Epithelial cell of prostate (primary cell): ENCODE measurements around a stretch of chr1.

DNA sequence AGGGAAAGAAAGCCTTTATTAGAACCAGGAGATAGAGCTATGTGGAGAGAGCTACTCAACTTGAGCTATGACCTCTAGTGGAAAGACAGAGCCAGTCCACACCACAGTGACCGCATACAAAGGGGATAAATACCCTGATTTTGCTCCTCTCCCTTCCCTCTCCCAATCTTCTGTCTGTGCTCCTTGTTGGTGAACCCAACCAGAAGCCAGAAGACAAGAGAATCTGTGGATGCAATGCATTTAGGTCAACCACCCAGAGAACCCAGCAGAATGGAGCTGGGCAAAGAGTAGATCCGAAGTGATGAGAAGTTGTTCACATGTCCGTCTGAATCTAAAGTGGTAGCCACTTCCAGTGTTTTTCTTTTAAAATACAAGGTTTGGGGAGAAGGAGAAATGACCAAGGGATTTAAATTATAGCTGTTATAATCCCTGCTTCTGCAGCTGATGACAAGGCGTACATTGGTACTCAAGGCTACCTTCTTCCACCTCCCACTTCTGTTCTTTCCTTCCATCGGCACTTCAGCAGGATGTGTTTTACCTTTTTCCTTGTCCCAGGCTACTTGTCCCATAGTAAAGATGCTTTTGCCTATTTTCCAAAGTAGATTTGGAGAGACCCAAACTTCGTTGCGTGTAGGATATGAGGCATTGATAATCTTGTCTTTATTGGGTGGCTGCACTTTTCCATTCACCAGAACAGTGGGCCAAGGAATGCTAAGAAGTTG, 54.7 kb upstream of the JAK1 start:
- RRBS = no CpG with 5 or more reads among the region's 7 CpGs

- RRBS = no CpG with 5 or more reads among the region's 2 CpGs
These were observed 90.3 kb upstream of the AK4 start for GRCh38 chr1:65057708-65058098.

GRCh38 chr1:65064118-65065545, 83.4 kb upstream of the AK4 start:
- RRBS = no CpG with 5 or more reads among the region's 9 CpGs

DNA sequence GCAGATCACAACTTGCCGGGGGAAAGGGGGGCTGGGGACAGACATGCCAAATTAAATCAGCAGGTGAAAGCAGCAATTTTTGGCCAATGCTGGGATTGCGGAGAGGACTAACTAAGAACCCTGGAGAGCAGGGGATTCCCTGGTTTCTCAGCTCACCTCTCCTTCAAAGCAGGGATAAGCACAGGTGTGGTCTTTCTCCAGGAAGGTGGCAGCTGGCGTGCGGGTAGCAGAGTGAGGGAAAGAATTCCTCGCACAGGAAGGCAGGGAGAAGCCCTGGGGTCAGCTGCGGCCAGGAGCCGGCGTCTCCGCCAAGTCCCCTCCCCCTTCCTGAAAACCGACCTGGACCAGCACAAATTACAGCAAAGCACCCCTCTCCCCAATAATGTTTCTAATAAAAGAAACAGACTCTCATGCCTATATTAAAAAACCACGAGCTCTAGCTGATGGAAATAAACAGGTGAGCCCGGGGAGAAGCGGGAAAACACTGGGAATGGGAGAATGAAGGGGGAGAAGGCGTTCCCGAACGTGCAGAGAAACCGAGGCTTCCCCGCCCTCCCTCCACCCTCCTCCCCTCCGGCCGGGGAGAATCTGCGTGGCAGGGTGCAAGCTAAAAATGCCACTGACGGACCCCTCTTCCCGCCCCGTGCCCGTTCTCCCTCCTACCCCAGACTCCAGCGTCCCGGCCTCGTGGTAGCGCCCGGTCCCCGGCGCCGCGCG, 81.9 kb upstream of the AK4 start:
- RRBS = 1% methylated on average over 5 of the region's 35 CpGs

DNA sequence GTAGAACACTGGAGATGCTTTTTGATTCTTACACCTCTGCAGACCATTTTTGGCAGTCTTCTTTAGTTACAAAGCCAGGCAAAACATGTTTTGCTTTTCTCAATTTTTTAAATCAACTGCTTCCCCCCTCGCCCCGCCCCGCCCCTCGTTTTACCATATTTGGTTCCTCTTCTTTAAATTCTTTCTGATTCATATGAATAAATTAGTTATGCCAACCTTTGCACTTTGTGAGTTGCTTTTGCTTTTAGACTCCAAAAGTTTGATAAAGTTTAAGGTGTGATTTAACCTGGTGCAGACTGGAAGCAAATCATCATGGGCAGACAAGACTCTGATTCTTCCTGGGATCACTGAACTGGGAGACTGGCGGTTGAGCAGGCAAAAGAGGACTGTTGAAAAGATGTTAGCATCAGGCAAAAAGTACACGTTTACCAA, 78.7 kb upstream of the AK4 start:
- RRBS = no CpG with 5 or more reads among the region's 6 CpGs

DNA sequence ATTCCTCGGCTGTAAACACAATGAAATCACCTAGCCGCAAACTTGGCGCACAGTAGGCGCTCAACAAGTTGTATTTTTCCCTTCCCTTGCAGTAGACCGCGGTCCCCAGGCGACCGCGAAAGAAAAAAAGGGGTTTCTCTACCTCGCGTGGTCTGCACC, 862 bp upstream of the AK4 start:
- RRBS = no CpG with 5 or more reads among the region's 11 CpGs

- RRBS = no CpG with 5 or more reads among the region's 30 CpGs
These were observed 723 bp upstream of the LEPR start for GRCh38 chr1:65419570-65420320.

- RRBS = no CpG with 5 or more reads among the region's 9 CpGs
These were observed 813 bp downstream of the LEPR start for GRCh38 chr1:65421297-65421665.

- RRBS = no CpG with 5 or more reads among the region's 33 CpGs
These were observed 129.9 kb downstream of the LEPR start for GRCh38 chr1:65550131-65551001.

DNA sequence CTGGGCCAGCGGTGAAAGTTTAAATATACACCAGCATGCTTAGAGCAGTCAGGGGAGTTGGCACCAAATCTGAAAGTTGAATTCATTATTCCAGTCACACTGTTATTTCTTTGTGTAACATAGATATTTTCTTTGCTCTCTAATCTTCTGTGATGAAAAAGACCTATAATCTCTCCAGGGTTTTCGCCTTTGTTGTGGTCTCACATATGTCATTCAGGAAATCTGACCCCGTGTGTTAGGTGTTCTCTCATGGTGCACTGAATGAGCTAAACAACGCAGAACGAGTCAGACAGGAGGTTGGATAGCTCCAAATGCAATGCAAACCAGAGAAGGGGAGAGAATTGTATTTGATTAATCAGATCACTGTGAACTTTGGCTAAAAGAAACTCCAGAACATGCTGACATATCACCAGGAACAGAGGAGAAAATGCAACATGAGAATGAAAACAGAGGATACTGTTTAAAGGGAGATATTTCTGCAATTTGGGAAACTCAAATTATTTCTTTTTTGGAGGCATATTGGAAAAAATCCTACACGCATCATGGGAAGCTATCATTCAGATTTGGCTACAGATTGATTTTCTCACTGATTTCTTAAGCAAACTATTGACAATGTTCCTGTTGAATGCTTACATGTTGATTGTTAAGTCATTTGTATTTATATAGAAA, 364.5 kb upstream of the SGIP1 start:
- RRBS = no CpG with 5 or more reads among the region's 6 CpGs

DNA sequence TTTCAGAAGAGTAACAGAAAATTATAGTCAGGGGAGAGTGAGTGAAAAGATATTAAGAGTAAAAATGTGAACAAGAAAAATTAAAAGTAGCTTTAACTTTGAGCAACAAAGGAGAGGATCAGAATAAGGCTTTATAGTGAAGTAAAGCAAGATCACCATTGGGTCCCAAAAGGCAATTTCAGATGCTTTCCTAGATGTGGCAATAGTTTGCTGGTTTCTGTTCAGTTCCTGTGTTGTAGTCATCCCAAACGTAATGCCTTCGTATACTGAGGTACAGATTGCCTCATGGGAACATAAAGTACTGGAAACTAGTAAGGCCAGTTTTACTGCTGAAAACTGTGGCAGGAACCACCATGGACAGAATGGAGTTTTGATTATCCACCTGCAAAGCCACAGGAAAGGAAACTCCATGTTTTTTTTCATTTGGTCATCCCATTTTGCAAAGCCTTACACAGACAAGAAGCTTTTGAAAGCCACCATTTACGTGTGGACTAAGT, 283.5 kb upstream of the SGIP1 start:
- RRBS = no CpG with 5 or more reads among the region's 3 CpGs

GRCh38 chr1:66739216-66739943, 12.9 kb upstream of the DYNLT5 start:
- RRBS = no CpG with 5 or more reads among the region's 13 CpGs

- RRBS = no CpG with 5 or more reads among the region's 3 CpGs
These were observed 62.7 kb downstream of the MIER1 start for GRCh38 chr1:66987250-66988067.

- RRBS = no CpG with 5 or more reads among the region's 15 CpGs
These were observed 61.8 kb downstream of the SLC35D1 start for GRCh38 chr1:66991683-66992977.

GRCh38 chr1:67314581-67315320, 7.1 kb downstream of the IL12RB2 start:
- RRBS = no CpG with 5 or more reads among the region's 6 CpGs

DNA sequence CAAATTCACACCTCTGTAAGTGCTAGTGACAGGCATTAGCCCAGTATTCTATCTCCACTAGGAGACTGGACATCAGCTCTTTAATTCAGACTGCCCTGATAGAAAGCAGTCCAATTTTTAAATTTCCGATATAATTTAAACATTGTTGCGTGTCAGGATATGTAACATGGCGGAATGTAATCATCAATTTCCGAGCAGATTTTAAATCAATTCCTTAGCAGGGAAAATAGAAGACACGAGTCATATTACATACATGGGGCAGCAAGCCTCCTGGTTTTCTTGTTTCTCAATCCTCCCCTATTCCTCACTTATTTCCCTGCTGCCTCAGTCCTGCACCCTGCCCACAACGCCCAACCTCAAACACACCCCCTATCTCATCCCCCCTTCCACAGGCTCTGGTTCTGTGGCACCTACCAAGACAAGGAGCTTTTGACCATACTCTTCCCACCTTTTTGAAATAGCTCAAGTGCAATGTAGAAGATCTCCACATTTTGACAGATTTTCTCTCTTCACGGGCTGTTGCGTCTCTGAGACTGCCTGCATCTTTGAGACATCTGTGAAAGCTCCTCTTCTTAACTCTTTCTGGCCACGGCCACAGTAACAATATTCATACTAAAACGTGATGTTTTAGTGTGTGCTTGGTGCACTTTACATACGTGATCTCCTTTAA, 1.5 kb upstream of the SERBP1 start:
- RRBS = no CpG with 5 or more reads among the region's 11 CpGs

DNA sequence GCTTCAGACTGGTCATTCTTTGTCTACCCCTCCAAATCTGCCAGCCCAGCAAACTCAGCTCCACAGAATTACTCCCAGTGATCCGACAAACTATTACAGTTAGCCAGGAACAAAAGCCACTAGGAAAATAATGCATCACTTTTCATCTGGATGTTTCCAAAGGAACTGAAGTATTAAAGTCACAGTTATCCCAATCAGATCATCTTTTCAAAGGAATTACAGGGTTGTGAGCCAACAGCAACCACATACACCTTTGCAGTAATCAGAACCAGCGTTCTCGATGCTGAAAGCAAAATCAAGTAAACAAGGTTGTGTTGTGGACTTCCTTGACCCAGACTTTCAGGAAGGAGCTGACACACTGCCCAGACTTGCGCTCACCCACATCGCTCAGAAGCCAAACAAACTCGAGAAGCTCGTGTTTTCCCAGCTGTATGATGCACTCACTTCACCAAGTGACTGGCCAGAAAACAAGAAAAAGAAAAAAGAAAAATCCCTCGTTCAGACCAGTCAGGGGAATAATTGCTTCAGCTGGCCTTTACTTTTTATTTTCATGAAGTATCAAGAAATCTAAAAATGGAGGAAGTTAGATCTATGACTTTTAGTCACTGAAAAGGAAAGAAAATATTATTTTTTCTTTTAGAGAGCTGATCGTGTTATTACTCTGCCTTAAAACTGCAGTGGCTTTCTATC, 66.3 kb upstream of the GADD45A start:
- RRBS = no CpG with 5 or more reads among the region's 9 CpGs

GRCh38 chr1:67700485-67701454, 15.8 kb downstream of the GADD45A start:
- RRBS = no CpG with 5 or more reads among the region's 9 CpGs

DNA sequence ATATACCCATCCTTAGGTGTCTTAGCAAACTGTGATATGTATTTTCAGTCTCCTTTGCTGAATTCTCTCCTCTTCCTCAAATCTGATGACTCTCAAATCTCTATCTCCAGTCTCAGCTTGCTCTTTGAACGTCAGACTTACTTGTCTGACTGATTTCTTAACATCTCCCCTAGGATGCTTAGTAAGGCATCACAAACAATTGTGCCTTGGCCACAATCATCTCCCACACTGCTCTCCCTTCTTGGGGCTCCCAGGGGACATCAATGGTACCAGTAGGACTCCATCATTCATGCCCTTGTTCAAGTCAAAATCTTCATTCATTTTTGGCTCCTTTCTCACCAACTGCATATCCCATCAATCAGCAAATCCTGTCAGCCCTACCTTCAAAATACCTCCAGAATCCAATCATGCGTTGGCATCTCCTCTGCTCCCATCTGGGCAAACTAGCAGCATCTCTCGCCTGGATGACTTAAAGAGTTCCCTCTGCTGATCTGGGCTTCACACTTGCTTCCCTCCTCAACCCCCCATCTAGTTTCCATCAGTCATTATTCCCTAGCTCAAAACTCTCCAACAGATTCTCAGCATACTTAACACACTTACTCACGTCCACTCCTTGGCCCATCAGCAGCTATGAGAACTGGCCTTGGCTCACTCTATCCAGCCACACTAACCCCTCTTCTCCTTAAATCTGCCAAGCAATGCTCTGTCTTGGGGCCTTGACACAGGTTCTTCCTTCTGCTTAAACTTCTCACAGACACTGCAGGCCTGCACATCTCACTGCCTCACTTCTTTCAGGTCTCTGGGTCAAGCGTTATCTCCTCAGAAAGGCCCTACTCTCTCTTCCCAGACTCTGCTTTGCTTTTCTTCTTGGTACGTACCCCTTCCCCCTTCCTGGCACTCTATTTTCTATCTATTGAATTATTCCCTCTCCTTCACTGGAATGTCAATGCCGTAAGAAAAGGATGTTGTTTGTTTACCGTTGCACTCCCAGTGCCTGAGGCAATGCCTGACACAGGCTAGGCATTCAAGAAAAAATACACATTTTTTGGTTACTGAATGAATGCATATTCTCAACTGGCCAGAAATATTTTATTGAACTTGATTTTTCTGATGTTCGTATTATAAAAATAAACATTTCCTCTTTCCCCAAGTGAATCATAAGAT, 41.6 kb downstream of the GNG12 start:
- RRBS = no CpG with 5 or more reads among the region's 9 CpGs

- RRBS = no CpG with 5 or more reads among the region's 2 CpGs
These were observed 7.2 kb upstream of the GNG12 start for GRCh38 chr1:67840352-67841018.